HTR-8/SVneo (cell line): ENCODE measurements around the genes POLR1B, CKAP2L and SLC35F5.

GRCh38 chr2:112432288-112433048 lies 977 bp downstream of the RGPD8 start:
- RRBS, result 5% methylated on average over 4 of the region's 64 CpGs

DNA sequence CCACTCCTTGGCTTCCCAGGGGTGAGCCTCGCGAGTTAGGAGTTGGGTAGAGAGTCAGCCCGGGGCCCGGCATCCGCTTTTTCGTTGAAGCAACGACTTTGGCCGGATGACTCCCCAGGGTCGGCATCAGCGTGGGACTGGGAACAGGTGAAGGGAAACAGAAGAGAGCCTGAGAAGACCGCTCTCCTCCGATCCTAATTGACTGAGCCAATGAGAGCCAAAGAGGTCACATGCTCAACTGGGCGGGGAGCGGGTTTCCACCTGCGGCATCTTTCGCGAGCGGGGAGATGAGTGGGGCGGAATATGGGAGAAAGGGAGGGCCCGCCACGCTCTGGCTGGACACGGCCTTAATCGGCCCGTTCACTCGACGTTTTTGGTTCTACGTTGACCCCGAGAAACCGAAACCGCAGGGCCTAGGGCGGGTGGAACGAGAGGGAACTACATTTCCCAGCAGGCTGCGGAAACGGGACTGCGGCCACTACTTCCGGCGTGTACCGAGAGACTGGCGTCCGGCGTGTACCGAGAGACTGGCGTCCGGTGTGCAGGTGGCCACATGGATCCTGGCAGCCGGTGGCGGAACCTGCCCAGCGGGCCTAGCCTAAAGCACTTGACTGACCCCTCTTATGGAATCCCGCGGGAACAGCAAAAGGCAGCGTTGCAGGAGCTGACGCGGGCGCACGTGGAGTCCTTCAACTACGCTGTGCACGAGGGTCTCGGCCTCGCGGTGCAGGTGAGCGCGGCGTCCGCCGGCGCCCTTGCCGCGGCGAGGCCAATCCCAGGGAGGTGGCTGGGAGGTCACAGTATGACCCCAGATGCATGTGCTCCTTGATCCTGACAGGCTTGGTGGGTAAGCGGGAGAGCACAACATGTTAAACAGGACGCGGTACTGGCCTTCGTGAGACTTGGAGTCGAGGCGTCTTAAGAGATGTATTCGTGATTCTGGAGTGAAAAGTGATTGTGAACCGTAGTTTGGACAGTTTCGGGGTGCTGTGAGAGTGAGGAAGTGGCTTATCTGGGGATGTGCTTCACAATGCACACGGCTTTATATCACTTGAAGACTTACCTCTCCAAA lies at the start of gene POLR1B:
POLR1B (plus strand) TSS at position 524 of the 1,072 bp plus-strand sequence.
- RRBS, result 2% methylated on average over 3 of the region's 78 CpGs

- RRBS, result no CpG with 5 or more reads among the region's 5 CpGs
Measured at GRCh38 chr2:112543014-112543129, 607 bp downstream of the POLR1B start.

DNA sequence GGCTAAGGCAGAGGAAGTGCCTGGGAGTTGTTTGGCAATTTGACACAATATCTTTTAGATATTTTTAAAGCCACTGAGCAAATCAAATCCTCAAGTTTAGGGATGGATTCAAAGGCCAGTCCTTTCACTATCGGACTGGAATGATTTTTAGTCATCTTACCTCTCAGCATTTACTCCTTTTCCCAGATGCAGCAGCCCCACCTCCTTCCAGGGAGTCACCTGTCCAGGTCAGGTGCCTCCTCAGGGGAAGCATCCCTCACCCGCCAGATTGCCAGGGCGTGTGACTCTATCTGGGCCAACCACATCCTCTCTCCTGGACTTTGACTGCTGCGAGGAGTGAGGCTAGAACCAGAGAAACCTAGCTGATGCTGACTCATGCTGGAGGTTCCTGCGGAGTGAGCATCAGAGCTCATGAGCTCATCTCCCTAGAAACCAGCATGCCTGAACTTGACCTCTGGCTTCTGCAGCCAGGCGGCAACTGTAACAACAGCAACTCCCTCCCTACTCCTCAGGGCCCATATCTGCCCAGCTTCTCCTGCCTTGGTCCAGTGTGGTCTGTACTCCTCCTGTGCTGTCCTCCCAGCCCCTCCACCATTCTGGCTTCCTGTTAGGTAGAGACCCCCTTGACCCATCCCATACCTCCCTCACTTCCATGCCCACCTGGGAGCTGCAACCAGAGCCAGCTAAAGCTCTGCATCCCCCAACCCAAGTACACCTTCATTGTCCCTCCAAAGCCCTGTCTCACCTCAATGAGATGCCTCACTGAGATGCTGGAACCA lies 28.3 kb upstream of the NT5DC4 start:
- RRBS, result no CpG with 5 or more reads among the region's 6 CpGs

GRCh38 chr2:112763949-112765109 lies at the start of gene CKAP2L:
Gene CKAP2L, minus strand, starts transcription at chr2:112764609.
- RRBS, result 2% methylated on average over 32 of the region's 82 CpGs

DNA sequence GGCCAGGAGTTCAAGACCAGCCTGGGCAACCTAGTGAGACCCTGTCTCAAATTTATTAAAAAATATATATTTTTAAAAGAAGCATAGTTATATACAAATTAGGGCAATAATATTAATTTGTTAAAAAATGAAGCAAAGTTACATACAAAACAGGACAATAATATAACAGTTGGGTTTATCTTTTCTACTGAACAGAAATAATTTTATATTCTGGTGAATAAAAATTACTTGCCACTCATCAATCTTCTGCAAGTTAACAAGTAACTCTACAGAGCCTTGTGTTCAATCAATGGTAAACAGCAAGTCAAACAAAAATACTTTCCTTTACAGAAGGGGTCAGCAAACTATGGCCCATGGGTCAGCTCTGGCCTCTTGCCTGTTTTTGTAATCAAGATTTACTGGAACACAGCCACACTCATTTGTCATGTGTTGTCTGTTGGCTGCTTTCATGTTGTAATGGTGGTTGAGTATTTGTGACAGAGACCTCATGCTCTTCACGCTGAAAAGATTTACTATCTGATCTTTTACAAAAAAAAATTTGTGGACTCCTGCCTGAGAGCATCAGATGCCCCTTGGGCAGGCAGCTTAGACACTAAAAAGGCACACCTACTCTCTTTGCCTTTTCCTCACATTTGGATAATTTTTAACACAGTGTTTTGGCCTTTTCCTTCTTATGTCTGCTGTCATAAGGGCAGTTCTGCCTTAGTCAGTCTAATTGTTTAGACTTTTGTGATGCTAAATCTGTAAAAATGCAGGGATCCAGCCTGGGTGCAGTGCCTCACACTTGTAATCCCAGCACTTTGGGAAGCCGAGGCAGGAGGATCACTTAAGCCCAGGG lies 18.5 kb downstream of the IL1B start:
- RRBS, result no CpG with 5 or more reads among the region's 2 CpGs

DNA sequence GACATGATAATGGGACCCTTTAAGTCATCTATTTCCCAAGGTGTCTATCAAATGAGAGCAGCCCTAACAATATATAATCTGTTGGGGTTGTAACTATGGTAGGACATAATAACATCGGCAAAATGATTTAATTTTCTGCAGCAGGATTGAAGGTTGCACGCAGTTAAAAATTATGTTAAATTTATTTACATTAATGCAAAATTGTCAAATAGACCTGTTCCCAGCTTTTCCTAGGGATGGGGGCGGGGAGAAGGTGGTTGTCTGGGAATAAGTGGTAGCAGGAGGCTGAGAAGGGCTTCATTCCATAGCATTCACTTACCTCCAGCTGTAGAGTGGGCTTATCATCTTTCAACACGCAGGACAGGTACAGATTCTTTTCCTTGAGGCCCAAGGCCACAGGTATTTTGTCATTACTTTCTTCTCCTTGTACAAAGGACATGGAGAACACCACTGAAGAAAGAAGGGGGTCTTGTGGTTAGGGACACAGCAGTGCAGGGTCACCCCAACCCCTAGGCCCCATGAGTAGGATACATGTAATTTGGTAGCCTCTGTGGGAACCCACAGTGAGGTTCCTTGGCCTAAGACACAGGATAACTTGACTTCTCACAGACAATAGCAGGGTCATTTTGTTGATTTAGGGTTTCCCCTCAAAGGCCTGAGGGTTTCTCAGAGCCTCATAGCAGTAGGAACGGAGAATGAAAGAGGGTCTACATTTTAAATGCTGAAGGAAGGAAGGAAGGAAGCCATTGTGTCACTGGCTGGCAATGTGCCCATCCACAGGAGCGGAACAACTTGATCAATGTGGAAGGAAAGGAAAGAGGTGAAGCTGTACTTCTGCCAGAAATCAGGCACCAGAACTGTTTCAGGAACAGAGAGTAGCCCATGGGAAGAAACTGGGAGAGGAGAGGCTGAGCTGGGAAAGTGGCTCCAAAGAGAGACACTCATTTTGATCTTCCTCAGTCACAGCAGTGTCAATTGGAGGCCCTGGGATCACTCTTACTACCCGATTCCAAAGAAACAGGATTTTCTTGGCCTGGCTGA lies 5.3 kb downstream of the IL1B start:
- RRBS, result no CpG with 5 or more reads among the region's 7 CpGs

- RRBS, result no CpG with 5 or more reads among the region's 6 CpGs
Measured at GRCh38 chr2:112996587-112997159, 8.6 kb upstream of the IL36A start.

GRCh38 chr2:113090071-113090463 lies 22.3 kb downstream of the IL1F10 start:
- RRBS, result no CpG with 5 or more reads among the region's 1 CpG

GRCh38 chr2:113128239-113129113 lies 1.1 kb downstream of the IL1RN start:
- RRBS, result no CpG with 5 or more reads among the region's 11 CpGs

- RRBS, result no CpG with 5 or more reads among the region's 4 CpGs
Measured at GRCh38 chr2:113158886-113159521, 14.8 kb upstream of the PSD4 start.

DNA sequence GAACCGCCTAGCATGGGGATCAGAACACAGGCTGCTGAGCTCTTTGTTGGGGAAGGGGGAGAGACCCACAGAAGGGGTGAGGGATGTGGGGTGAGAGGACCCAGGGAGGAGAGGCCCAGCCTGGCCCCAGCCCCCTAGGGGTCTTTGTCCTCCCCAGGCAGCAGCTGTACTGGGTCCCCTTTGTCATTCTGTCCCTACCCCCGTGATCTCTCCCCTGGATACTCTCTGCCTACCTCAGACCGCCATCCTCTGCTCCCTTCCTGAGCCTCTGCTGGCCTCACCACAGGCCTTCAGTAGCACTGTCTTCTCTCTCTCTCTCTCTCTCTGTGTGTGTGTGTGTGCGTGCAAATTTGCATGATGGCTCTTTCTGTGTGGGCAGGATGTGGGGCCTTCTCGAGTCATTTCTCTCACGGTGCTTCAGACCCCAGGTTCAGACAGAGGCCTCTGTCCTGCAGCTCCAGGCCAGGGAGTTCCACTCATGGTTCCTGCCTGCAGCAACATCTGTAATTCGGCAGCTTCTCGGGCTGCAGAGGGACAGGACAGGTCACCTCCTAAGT lies 1.3 kb downstream of the PSD4 start:
- RRBS, result no CpG with 5 or more reads among the region's 8 CpGs

GRCh38 chr2:113236350-113237370 lies 42.1 kb downstream of the PAX8 start:
- RRBS, result 93% methylated on average over 2 of the region's 41 CpGs

DNA sequence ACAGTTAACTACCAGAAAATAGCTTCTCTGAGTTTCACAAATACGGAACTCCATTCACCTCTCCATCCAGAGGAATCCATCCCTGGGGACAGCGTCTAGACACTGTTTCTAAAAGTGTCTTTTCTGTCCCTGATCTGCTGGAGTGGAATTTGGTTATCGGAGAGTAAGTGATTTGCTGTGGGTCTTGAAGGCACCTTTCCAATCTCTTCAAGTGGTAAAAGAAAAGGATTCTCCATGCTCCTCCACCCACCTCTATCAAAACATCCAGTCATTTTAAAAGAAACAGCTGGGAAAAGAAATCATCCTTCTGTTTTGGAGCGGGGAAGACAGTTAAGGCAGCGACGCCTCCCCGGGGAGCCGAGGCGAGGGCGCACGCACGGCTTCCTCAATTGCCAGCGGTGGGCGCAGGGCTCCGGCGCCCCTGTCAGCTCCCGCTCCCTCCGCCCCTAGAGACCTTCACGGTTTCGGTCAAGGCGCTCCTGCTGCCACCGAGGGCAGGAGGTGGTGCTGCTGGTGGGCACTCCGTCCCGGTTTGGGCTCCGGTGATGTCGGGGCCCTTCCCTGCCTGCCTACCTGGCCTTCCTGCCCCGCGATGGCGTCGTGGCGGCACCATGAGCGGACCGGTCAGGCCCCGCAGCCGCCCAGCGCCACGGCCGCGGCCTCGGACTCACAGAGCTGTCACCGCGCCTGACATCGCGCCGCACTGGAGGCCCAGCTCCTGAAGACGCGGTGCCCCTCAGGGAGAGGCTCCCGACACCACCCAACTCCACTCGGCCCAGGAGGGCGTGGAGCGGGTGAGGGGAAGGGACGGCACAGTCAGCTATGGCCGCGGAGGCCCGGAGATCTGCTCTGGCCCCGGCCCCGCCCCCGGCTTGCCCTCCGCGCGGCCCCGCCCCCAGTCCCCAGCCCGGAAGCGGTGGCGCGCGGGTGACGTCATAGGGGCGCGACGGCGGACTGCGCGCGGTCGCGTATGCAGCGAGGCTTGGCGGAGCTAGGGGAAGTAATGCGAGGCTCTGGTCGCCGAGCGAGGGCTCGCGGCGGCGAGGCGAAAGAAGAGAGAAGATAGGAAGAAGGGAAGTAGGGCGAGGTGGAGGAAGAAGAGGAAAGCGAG lies at the start of gene SLC35F5:
SLC35F5 (minus strand) TSS at position 846 of the 1,111 bp plus-strand sequence.
- RRBS, result 2% methylated on average over 15 of the region's 90 CpGs

- RRBS, result no CpG with 5 or more reads among the region's 26 CpGs
Measured at GRCh38 chr2:113756908-113757549, 587 bp upstream of the SLC35F5 start.

GRCh38 chr2:113876592-113877336 lies 13.1 kb upstream of the ACTR3 start:
- RRBS, result no CpG with 5 or more reads among the region's 15 CpGs

DNA sequence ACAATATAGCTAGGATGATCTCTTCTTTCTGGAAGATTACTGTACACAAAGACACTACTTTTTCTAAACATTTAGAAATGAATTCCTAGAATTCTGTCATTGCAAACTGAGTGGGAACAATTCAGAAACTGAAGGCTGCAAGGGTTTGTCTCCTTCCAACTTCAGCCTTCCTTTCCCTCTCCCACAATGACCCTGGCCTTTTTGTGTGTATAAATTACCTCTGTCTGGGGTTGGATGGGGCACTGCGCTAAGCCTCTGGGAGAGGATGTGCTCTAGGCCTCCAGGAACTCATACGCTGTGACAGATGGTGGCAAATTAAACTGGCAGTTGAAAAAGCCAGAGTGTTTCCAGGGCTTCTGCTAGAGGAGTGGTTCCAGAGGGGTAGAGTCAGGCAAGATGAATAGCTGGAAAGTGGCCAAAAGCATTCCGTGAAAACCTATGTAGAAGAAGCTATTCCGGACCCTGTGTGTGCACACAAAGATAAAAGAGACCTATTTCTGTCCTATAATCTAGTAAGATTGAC lies 84.7 kb downstream of the ACTR3 start:
- RRBS, result no CpG with 5 or more reads among the region's 4 CpGs

DNA sequence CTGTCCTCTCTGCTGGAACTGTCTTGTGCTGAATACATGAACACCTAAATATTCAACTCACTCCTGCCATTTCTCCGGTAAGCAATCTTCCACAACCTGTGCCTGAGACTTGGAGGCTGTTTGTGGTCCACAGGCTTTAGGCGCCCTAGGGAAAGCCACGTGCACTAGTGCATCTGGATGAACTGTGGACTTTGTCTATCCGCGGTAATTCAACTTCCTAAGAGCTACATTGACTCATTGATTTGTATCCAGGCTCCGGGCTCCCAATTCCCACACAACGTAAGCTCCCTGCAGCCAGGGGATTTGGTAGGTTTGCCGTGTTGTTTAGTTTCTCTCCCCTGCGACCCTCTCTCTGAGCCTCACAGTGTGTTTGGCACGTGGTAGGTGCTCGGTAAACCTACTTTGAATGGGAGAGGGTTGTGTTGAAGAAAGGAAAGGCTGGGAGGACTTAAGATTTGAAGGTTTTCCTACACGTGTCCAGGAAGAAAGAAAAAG lies 718.2 kb downstream of the DPP10 start:
- RRBS, result no CpG with 5 or more reads among the region's 12 CpGs

GRCh38 chr2:117525208-117525673 lies 289.2 kb upstream of the DDX18 start:
- RRBS, result no CpG with 5 or more reads among the region's 19 CpGs

DNA sequence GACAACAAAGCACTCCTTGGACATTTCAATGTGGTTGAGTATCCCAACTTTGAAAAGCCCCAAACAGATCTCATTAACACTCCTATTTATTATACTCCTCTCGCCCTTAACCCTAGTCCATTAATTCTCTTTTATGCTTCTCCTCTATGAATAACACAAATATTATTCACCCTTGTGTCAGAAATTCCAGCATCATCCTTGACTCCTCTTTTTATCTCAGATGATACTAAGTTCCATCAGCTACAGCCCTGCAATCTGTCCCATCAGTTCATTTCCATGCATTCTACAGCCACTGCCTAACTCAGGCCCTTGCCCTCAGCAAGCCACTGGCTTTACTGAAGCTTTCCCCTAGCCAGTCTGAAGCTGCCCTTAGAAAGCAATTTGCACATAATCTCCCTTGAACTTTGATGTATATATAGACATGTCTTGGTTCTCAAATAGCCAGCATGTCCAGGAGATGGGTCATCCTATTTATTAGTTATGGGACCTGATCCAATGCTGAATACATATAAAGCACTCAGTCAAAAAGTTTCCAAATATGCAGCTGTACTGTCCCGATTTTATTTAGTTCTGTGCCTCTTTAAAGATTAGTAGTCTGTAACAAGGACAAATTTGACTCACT lies 71.0 kb downstream of the CCDC93 start:
- RRBS, result no CpG with 5 or more reads among the region's 2 CpGs